Neural crest cell (in vitro differentiated cells): ENCODE measurements around a stretch of chr3.

- PRO-cap = no peak
These were observed 77.8 kb upstream of the SLC6A6 start for GRCh38 chr3:14324390-14325136.

DNA sequence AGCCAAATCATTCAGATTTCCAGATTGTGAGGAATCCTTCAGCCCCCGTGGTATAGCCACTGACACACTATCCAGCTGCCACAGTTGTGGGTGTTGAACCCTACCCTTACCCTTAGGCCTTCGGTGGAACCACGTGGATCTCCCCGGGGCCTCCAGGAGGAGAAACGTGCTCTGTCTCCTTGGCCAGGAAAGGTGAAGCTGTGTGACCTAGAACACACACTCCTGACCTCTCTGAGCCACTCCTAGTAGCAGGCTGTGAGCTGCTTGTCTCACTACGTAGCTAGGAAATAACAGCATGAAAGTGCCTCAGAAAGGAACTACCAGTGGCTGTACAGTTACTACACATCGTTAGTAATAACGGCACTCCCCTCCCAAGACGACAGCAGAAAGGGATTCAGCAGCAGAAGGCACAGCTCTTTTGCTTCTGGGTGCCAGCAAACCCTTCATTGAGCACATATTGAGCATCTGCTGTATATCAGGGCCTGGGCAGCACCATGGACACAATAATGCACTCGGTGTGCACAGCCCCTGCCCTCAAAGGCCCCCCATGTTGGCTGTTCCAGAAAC lies 36.1 kb upstream of the SLC6A6 start:
- PRO-cap = no peak

DNA sequence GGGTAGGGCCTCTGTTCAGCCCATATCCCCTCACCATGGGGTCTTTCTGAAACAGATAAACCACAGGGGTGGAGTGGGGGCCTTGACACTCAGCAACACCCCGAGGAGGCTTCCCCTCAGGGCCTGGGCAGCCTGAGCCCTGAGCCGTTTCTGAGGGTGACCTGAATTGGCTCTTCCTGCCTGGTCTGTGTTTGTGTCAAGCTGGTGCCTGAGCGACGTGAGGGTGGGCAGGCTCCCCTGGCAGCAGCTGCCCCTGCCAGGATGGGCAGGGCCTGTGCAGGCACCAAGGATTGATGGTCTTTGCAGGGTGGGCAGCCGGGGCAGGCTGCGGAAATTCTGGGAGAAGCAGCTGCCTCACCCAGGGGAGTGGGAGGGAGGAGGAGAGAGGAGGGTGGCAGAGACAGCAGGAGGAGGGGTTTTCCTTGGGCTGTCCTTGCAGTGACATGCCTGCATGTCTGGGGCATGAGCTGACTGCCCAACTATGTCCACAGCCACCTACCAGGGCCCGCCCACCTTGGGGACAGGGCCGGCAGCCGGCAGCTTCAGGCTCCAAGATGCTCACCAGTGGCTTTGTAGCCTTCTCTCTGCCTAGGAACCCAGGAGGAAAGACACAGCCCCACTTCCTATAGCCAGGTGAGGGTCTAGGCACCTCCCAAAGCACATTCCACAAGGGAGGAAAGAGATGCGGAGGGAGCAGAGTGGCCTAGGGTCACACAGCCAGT lies 27.9 kb upstream of the SLC6A6 start:
- PRO-cap = no peak

DNA sequence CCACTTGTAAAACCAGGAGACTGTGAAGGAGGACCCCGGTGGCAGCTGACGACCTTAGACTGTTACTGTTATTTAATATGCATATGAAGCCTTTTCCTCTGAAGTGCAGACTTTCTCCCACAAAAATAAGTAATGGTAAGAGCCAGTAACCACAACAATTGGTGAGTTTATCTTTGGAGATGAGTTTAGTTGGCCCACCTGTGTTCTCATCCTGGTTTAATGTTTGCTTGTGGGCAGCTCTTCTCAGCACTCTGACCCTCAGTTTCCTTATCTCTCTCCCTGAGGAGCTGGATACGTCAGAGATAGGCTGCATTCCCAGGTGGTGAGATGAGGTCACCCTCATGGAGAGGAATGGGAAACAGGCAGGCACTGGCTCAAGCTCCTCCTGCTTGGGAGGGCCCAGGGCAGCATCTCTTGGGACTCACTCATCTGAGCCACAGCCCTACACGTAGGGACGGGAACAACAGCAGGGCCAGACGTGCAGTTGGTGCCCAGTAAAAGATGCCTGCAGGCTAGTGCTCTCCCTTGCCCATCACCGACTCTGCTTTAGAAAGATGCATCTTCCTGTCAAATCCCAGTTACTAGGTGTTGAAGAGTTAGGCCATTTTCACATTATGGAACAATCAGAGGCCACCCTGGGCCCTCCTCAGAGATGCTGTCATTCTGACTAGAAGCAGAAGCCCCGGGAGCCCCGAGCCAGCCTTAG lies 59.9 kb downstream of the GRIP2 start:
- PRO-cap = no peak

- PRO-cap = no peak
These were observed 17.9 kb downstream of the GRIP2 start for GRCh38 chr3:14521977-14522861.

GRCh38 chr3:14538725-14539047 lies 1.5 kb downstream of the GRIP2 start:
- PRO-cap = no peak

- PRO-cap = no peak
These were observed 1.0 kb downstream of the CCDC174 start for GRCh38 chr3:14652507-14653019.

- PRO-cap = no peak
These were observed 31.2 kb downstream of the FGD5 start for GRCh38 chr3:14849895-14850360.

- PRO-cap = no peak
These were observed 878 bp upstream of the NR2C2 start for GRCh38 chr3:14946603-14946807.

GRCh38 chr3:14988985-14989527 lies 41.7 kb downstream of the NR2C2 start:
- PRO-cap = no peak

- PRO-cap = no peak
These were observed 42.1 kb downstream of the MRPS25 start for GRCh38 chr3:15022854-15023628.

- PRO-cap = no peak
These were observed 49.4 kb downstream of the CAPN7 start for GRCh38 chr3:15255099-15256111.

- PRO-cap = no peak
These were observed 55.8 kb downstream of the CAPN7 start for GRCh38 chr3:15261715-15262382.

- PRO-cap = no peak
These were observed 7.7 kb downstream of the SH3BP5 start for GRCh38 chr3:15324554-15325240.

GRCh38 chr3:15428180-15428391 lies 688 bp downstream of the EAF1 start:
- PRO-cap = no peak

DNA sequence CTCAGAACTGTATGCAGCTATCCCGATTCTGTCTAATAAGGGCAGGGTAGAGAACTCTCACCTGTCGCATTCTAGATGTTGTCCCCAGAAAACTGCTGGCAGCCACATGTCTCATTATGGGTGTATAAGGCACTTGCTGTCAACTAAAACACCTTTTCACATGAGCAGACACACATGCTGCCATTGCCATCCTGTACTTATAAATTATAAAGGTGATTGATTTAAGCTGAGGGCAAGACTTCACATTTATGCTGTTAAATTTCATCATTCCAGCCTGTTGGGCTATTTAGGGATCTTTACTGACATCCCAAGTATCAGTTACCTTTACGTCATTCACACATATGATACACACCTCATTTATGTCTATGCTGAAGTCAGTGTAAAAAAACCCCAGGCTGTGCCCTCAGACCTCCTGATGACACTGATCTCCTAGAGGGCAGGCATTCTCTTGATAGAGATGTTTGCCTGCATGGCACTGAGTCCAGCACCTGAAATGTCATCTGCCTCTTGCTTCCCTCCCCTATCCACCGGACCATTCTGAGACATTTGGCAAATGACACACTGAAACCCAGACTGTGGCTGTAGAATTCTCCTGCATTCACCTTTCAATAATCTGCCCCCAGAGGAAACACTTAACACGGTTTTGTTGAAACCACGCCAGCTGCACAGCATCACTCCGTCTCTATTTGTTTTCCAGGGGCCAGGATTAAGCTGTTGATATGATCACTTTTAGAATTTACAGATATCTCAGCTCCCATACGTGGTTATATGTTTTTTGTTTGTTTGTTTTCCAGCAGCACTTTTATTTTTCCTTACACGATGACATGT lies 35.9 kb downstream of the BTD start:
- PRO-cap = no peak

GRCh38 chr3:15746953-15747624 lies 50.7 kb downstream of the ANKRD28 start:
- PRO-cap = no peak

DNA sequence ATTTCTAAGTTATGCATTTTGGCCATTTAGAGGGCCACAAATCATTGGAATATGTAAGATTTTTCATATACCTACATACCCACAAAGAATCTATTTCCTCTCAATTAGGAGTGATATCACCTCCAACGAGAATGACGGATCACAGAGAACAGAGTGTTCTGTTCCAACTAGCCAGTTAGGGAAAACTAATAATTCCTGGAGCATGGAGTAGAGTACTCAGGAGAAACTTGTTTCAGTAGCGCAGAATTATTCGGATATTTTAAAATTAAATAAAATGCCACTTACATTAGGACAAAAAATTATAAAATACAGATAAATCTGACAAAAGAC lies 15.8 kb downstream of the ANKRD28 start:
- PRO-cap = no peak

DNA sequence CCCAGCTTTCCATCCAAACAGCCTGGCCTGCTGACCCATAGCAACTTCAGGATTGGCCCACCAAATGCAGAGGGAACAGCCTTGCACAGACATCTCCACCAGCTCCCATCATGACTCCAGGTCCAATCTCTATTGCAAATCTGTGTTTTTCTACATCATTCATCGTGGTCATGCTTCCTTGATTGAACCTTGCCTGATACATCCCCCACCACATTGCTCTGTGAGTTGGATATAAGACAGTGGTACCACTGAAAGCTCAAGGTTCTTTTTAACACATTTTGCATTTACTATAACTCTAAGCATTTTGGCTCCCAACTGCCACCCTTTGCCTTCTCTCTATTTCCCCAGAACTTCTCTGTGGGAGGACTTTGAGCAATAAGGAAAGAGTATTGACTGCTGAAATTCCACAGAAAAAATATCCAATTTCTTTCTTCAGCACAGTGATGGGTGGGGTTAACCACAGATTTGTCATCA lies 114.7 kb upstream of the GALNT15 start:
- PRO-cap = no peak

GRCh38 chr3:16063515-16064085 lies 110.9 kb upstream of the GALNT15 start:
- PRO-cap = no peak